ENCODE measurements around a stretch of chr7.

GRCh38 chr7:43112869-43113685 lies 630 bp downstream of the HECW1 start:
- PRO-cap, result bidirectional peak, plus-strand start at chr7:43113095, minus-strand start at chr7:43112990; unidirectional peak, minus-strand start at chr7:43113599
- RRBS, 2 experiments, result under 1 to 3% methylated on average over 13 of the region's 72 CpGs

- PRO-cap, result no peak
- RRBS, 2 experiments, result 1 to 4% methylated on average over 7 to 11 of the region's 24 CpGs
These were observed 1.3 kb downstream of the HECW1 start for GRCh38 chr7:43113686-43114278.

DNA sequence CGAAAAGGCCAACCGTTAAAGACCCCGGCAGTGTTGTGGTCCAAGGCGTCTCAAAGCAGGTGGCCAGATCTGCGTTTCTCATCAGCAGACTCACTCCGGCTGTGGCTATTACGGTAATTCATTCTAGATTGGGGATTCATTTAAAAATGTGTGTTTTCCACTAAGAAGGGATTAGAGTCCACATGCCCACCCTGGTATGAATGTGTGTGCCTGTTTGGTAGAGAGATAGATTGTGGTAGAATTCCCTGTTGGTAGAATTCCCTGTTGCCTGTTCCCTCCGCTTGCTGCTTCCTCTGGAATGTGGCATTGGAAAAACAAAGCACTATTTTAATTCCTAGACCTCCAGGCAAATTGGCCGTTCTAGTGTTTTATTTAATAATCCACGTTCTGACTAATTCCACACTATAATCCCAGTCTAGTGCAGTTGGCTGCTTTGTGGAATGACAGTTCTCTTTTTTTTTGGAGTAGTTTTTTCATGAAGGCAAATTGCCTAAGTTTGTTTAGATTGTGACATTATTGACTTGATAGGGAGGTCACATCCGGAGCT lies 1.9 kb downstream of the HECW1 start:
- PRO-cap, result no peak
- RRBS, 2 experiments, result 80 to 85% methylated on average over 4 of the region's 11 CpGs

- PRO-cap, result no peak
- RRBS, 2 experiments, result 83 to 94% methylated on average over 8 to 10 of the region's 28 CpGs
These were observed 136.5 kb downstream of the HECW1 start for GRCh38 chr7:43248769-43249447.

DNA sequence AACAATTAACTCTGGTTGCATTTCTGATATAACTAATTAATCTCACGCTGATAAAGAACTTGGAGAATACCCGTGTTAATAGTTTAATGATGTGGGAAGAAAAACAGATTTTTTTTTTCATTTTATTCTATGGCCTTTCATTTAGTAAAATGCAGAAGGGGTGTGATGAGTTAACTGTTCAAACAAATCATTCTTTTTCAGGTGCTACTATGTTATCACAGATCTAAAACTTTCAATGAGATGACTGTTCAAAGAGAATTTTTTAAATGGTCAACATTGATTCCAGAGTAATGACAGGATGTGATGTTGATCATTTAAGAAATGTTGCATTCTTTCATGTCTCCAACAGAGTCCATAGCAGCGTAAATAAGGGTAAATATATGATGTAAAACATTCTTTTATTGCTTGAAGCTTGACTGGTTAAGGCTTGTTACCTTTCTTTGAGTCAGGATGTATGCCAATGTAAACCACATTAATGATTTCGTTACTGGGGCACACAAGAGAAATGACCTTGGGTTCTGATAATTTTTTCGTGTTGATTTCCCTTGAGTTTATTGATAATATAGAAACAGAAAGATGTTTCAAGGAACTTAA lies 3.3 kb downstream of the STK17A start:
- PRO-cap, result no peak
- RRBS, 2 experiments, result no CpG with 5 or more reads among the region's 5 CpGs

DNA sequence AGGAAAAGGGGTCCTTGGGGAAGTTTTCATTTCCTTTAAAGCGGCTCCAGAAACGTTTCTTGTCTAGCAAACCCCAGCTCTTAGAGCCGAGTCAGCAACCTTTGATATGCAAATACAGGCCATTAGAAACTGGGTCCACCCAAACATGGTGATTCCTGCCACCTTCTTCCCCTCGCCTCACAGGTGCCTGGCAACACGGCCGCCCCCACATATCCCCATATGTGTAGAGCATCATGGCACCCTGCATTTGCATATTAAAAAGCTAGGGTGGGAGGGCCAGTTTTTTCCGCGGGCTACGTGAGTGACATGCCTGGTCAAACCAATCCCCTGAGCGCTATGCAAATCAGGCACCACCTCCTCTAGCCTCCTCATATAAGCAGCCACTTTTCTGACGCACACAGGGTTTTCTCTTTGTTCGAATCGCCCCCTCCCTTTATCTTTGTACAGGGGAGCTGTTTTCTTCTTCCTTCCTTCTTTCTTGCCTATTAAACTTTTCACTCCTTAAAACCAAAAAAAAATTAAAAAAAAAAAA lies 60.0 kb downstream of the COA1 start:
- PRO-cap, result no peak
- RRBS, 2 experiments, result no CpG with 5 or more reads among the region's 13 CpGs

DNA sequence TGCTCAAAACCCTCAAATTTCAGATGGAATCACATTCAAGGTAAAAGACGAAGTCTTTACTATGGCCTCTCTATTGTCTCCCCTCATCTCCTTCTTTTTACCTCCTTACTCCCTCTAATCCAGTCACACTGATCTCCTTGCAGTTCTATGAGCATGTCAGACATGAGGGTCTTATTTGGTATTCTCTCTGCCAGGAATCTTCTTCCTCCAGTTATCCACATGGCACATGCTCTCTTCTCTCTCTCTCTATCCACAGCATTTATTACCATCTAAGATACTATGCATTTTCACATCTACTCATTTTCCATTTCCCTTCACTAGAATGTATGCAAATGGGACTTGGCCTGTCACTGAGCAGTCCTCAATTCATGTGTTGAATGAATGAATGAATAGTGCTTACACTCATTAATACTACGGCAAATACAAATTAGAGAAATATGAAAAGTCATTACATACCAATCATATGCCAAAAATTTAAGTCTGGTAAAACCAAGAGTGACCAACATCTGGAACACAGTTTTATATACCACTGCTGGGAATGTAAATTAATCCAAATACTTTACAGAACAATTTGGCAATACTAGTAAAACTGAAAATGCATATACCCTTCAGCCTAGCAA lies 34.0 kb downstream of the COA1 start:
- PRO-cap, result no peak
- RRBS, 2 experiments, result no CpG with 5 or more reads among the region's 2 CpGs

- PRO-cap, result no peak
- RRBS, 2 experiments, result no CpG with 5 or more reads among the region's 10 CpGs
These were observed 6.4 kb downstream of the BLVRA start for GRCh38 chr7:43764755-43765458.

DNA sequence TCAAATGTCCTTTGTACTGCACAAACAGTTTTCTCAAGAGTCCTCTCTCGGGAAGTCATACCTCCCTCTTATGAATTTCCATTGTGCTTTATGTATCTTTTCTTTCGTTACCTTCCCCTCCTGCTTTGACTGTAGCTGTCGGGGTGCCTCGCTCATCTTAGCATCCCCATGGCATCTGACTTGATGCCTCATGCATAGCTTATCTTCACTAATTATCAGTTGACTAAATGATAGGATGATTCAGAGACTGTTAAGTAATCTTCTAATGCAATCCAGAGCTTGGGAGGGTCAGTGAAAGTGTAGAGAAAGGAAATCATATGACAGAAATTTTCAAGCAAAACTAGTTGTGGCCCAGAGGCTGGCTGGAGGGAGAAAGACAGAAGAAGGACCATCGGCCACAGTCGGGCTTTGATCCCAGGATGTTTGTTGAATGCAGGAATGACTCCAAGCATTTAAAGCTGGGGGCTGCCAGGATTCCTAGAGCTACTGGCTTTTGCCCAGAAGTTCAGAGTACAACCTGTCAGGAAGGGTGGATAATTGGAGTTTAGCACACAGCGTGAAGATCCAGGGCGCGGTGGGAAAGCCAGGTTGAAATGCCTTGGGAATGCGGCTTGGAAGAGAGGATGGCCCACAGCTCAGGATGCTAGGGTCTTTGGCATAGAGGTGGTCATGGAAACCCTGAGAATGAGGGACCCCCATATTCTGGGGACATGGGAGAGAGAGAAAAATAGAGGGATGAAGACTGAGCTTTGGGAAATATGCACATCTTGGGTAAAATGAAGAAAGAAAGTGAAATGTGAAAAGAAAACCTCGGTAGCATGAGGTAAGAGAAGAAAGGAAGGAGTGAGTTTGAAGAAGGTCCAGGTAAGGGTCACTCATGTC lies 23.7 kb downstream of the BLVRA start:
- PRO-cap, result no peak
- RRBS, 2 experiments, result no CpG with 5 or more reads among the region's 11 CpGs

DNA sequence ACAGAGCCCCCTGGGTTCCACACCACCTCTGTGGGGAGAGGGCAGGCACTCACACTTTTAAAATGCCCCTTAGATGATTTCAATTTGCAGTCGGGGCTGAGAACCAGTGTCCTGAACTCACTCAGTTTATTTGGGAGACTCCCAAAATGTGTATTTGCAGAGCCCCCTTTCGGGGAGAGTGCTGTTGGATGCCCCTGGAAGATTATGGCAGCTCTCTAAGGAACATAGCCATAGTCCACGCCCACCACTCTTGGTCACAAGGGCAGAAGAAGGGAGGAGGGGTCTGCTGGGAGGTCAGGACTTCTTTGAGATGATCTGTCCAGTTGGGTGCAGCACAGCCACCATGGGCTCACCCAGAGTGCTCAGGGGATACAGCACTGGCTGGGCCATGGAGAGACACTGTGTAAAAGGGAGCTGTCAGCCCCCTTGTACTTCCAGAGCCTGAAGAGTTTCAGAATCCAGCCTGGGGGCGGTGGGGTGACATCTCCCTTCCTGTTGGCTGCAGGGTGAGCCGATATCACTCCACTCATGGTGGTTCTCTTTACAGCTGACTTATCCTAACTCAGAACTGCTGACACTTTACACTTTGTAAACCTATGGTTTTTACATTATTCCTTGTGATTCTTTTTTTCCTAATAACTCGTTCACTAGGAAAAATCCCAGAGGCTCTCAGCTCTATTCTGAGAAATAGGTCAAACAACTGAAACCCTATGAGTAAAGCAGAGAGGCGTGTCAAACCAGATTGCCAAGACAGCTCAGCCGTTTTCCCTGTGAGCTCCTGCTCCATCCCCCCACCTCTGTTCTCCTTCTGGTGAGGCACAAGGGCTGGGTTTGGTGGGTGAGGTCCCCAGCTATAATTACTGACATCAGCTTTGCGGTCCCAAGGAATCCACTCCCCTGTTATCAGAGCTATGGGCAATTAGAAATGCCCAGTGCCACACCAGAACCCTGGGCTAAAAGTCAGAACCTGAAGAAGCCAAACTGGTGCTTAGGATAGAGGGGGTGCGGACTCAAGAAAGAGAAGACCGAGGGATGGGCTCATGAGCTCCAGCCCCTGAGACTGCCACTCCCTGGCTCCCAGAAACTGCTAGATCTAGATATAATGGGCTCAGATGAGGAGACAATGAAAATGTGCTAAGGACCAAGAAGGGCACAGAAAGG lies 3.2 kb upstream of the MRPS24 start:
- PRO-cap, result no peak
- RRBS, 2 experiments, result no CpG with 5 or more reads among the region's 11 CpGs

- PRO-cap, result no peak
- RRBS, 2 experiments, result no CpG with 5 or more reads among the region's 9 CpGs
These were observed 1.2 kb downstream of the URGCP start for GRCh38 chr7:43905001-43905868.

GRCh38 chr7:43952809-43953412 lies 26.7 kb downstream of the UBE2D4 start:
- PRO-cap, result no peak
- RRBS, 2 experiments, result no CpG with 5 or more reads among the region's 7 CpGs

- PRO-cap, result no peak
- RRBS, 2 experiments, result no CpG with 5 or more reads among the region's 40 CpGs
These were observed 5.4 kb upstream of the DBNL start for GRCh38 chr7:44038811-44039709.

GRCh38 chr7:44100406-44100898 lies 3.7 kb upstream of the AEBP1 start:
- PRO-cap, result no peak
- RRBS, 2 experiments, result no CpG with 5 or more reads among the region's 6 CpGs

DNA sequence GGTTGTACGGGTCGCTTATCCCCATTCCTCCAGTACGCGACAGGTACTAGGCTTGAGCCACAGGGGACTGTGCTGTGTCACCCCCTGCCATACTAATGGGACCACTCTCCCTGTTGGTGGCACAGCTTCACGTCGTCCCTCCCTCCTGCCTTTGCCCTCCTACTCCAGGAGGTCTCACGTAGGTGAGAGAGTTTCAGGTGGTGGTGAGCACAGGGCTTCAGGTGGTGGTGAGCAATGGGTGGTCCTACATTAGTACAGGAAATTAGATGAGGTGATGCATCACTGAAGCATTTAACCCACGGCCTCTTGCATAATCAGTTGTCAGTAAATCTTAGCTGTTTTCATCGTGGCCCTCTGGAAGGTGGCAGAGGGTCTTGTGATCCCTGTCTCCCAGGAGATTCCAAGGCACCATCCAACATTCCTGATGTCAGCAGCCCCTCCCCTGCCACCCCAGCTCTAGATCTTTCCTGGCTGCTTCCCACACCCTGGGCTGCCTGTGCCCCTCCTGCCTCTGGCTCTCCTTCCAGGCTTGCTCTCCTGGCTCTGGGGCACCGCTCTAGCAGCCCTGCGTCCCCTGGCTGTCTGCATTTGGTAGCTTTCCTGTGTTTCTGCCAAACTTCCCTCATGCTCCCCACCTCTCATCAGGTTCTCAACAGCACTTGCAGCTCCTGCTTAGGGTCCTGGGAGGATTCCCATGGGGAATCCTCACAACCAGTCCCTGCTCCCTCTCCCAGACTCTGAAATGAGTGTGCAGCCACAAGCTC lies 1.2 kb downstream of the AEBP1 start:
- PRO-cap, result no peak
- RRBS, 2 experiments, result no CpG with 5 or more reads among the region's 11 CpGs

DNA sequence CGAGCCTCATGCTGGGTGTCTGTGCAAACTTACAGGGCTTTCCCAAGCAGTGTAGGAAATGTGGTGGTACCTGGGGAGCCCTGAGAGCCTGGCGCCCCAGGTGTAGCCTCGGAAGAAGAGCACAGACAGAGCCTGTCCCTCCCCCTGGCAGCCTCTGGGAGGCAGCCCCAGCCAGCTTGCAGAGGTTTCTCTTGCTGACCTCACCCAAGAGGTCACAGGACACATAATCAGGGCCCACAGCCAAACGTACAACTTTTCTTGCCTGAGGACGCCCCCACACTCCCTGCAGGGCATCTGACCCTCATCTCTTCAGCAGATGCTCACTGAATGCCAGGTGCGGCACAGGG lies 16.1 kb upstream of the MYL7 start:
- PRO-cap, result no peak
- RRBS, 2 experiments, result no CpG with 5 or more reads among the region's 6 CpGs

DNA sequence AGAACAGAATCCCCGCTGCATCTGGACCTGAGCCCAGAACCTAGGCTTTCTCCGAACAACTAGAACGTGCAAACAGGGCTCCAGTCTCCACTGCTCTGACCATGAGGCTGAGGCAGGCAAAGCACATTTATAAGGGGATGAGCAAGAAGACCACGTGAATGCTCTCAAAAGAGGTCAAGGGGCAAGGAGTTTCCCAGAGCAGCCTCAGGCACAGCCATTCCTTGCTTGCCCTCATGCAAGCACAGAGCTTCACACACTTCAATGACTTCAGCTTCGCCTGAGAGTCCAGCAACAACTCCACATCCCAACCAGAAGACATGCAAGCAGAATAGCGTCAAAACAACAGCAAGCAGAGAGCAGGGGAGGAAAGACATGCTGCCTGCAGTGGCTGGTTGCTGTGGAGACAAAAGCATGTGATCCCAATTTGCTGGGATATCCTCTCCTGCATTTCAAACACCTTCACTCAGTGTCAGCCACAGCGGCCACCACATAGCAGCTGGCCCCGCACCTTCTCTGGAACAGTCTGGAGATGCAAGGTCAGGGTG lies 60.0 kb upstream of the CAMK2B start:
- PRO-cap, result no peak
- RRBS, 2 experiments, result no CpG with 5 or more reads among the region's 8 CpGs

DNA sequence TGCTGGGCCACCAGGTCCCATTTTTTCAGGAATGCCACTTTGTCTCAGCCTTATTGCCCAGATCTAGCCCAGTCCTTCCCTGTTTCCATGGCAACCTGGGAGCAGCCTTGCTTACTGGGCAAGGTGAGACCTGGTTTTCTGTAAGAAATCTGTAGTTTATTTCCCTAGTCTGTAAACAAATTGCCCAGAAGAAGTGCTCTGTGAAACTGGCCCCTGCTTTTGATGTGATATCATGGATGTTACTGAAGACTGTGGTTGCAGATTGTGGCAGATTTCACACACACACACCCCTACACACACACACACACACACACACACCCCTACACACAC lies 19.6 kb downstream of the OGDH start:
- PRO-cap, result no peak

DNA sequence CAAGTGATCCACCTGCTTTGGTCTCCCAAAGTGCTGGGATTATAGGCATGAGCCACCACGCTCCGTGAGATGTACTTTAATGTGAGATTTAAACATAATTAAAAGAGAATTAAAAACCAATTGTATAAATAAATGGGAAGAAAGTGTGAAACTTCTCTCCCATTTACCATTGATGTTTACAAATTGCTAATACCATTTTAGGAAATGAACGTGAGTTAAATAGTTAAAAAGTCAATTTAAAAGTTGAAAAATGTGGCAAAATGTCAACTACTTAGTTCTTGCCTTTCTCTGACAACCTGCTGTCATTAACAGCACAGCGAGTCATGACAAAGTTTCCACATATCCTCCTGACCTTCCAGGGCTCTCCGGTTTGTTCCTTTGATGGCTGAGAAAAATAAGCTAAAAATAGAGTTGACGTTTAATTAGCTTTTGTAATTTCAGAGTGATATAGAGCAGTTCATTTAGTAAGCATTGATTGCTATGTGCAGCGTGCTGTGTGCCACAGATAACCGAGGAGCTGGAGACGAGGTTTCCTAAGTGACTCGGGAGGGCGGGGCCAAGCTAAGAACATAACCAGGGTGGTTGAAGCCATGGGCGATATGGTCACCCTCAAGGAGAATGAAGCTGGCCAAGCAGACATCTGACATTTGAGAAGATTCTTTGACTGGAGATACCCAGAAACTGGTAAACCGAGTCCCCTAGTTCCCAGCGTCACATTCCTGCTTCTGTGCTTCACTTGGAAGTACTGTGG lies 47.8 kb downstream of the OGDH start:
- PRO-cap, result no peak
- RRBS, 2 experiments, result no CpG with 5 or more reads among the region's 14 CpGs

DNA sequence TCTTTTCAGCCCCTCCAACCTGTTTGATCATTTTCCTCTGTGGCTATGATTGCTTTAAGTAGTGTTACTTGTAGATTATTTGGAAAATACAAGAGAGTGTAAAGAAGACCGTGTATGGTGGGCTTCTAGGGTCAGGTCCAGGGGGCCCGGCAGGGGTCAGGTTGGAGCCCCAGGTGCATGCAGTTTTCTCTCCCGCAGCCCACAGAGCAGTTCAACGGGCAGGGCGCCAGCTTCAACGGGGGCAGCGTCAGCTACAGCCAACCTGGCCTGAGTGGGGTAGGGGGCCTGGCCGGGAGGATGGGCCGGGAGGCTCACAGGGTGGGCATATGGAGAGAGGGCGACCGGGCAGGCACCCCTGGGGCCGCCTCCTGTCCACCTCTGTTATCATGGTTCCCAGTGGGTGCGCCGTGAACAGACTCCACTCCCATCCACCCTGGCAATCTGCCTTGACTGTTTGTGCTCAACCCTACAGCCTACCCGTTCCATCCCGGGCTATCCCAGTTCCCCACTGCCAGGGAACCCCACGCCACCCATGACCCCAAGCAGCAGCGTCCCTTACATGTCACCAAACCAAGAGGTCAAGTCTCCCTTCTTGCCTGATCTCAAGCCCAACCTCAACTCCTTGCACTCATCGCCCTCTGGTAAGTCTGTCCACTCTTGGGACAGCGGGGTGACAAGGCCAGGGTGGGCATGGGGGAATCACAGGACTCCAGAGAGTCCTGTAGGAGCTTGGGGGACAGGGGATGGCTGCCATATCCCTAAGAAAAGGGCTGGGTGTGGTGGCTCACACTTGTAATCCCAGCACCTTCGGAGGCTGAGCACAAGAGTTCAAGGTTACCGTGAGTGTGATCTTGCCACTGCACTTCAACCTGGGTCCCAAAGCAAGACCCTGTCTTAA lies 11.6 kb downstream of the ZMIZ2 start:
- PRO-cap, result no peak
- RRBS, 2 experiments, result 85% methylated on average over 2 of the region's 22 CpGs; no CpG with 5 or more reads in 1 of the 2 experiments

All from HEK293 (cell line).